Iris pigment epithelial cell (primary cell): Measurements from ENCODE around the gene PLAGL1.

DNA sequence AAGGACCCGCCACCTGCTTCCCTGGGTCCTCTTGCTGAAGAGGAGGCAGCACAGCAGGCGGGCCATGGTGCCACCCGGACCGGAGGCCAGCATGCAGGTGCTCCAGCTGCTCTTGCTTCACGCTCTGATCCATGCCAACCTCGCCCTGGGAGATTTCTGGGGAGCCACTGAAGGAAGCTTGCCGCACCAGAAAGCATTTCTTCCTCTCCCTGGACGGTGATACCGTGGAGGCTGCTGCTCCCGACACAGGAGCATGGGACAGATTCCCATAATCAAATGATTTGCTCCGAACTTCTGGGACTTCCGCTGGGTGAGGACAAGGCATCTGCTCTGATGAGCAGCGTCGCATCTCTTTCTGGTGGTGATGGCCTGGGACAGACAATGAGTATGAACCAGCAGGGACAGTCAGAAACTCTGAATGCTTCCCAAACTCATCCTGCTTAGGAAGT lies 173.6 kb downstream of the HIVEP2 start:
- RRBS = no CpG with 5 or more reads among the region's 14 CpGs

GRCh38 chr6:142850598-142851182 lies 94.3 kb downstream of the HIVEP2 start:
- RRBS = no CpG with 5 or more reads among the region's 3 CpGs

DNA sequence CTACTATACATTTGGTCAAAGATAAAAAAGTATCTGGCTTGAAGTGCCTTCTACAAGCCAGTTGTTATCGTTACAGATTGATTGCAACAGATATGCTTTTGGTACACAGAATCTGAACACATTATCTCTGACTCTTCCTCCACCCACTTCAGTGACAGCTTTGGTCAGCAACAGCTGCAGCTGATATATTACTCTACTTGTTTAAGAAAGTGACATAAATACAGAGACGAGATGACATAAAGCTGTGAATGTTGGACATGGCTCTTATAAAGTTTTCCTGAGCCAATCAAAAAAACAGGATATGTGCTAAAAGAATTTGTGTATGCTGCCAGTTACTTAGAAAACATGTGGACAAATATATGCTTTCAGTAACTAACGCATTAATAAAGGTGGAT lies 77.6 kb downstream of the HIVEP2 start:
- RRBS = no CpG with 5 or more reads among the region's 3 CpGs

DNA sequence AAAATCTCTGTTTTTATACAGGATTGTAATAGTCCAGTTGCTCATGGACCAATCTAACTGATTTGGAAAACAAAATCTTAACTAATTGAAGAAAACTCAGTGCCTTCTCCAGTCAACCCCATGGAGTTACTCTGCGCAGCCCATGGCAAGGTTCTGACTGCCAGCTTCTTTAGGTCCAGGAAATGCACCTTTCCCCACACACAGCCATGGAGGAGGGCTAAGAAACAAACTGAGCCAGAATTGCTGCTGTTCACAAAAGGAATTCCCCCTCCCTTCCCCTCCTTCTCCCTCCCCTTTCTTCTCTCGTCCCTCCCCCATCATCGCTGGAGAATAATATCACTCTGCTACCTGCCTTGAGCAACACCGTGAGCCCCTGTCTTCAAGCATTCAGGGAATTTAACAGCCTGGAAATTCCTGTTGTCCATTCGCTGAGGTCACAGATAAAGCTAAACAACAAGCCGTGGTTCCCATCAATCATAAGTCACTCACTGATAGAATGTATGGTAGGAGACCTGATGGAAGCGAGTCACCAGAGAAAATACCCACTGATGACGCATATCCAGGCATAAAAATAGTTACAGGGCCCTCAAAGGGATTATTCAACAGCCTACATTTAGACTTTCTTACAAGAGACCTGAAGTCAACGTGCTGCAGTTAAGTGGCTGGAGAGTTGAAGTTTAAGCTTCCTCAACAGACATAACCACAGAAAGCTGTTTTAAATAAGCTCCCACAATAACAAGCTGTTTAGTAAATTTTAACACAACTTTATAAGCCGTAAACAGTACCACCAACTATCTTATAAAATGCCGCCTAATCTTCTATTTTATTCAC lies 59.7 kb downstream of the HIVEP2 start:
- RRBS = no CpG with 5 or more reads among the region's 11 CpGs

DNA sequence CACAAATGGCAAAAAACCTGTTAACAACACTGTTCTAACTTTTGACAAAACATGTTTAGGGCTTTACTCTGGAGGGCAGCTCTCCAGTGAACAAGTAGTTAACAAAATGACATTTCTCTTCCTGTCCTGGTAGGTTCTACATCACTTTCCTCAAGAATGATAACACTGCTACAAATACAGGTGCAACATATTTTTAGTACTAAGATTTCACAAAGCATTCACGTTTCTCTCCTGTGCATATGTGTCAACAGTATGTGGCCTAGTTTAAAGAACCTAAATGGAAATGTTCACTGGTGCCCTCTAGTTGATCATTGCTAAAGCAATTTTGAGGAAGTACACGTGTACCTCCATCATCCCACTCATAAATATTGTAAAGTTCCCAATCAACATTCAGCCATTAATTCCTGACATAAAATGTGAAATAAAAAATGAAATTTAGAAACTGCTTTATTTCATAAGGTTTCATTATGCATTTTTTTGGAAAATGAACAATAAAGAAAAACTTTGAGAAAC lies 58.2 kb downstream of the HIVEP2 start:
- RRBS = no CpG with 5 or more reads among the region's 2 CpGs

GRCh38 chr6:142896174-142897256 lies 48.5 kb downstream of the HIVEP2 start:
- RRBS = no CpG with 5 or more reads among the region's 2 CpGs

DNA sequence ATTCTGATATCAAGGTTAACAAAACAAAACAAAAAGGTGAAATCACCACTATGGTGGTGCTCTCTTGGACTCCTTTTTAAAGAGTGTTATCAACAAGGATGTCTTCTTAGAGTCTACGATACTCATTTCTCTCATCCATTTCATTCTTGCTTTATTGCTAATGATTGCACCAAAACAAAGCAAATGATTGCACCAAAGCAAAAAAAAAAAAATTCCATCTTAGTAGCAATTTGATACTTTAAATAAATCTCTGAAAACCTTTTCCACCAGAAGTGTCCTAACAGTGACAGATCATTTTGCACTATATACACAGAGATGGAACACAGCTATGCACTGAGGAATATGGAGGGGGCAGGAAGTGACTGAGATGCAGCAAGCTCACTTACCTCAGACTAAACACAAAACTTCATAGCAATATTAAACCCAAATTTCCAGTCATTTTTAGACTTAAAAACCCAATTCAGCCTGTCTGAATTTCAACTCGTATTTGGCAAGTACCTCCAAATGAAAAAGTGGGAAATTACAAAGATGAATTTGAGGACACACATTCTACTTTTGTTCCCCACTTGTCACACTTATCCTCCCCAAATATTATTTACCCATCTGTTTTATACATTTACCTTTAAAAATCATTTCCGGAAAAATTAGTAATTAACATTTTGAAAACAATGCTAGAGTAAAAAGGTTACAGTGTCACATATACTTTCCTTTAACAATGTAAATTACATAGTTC lies 41.1 kb downstream of the HIVEP2 start:
- RRBS = no CpG with 5 or more reads among the region's 3 CpGs

DNA sequence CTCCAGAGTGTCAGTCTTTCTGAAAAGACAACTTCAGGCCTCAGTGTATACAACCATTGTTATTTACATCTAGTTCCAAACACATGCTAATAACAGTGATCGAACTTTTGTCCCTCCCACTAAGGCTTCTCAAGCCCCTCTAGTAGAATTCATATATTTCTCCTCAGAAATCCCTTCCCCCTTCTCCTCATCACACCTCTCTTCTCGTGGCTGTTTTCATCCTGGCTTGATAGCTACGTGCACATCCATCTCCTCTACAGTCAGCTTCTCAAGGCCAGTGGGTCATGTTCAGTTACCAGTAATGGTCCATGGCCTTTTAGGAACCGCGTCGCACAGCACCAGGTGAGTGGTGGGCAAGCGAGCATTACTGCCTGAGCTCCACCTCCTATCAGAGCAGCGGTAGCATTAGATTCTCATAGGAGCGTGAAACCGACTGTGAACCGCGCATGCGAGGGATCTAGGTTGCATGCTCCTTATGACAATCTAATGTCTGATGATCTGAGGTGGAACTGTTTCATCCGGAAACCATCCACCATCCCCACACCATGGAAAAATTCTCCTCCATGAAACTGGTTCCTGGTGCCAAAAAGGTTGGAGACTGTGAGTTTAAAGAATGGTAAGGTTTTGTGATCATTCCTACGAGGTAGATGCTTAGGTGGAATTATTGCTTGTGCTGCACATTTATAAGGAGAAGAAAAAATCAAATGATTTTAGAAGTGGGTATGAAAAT lies 32.6 kb downstream of the HIVEP2 start:
- RRBS = no CpG with 5 or more reads among the region's 15 CpGs

DNA sequence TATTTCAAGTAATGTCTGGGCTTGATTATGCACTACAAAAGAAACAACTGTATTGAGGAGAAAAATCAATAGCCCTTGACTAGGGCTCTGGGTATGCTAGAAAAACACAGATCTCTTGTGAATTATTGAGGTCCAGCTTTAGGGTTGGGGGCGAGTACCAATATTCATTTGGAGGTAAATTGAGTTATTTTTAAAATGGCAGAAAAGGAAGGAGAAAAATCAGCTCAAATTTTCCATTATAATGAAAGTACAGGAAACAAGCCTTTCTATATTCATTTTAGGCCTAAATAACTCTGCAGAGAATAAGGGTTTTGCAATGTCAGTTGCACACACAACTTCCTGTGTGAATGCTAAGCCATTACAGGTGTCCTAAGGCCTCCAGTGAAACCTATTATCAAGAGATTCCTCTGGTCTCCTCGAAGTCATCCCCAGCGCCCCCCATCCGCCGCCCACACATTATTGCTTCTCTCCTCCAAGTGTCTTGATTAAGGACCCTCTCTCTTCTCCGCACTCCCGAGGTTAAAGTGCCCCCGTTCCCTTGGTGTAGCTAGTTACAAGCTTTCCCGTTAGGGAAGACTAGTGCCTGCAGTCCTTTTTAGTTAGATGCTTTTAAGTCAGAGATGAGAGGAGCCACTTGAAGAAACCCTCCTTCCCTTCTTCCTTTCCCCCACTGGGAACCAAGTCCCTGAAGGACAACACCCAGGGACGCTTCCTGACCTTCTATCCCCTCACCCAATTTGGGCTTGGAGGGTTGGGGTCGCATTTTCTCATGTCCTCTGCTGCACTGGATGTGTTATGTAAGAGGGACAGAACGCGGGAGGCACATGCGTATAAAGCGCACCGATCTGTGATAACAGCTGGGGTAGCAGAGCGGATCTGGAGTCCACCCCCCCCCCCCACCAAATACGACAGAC lies 1.2 kb downstream of the HIVEP2 start:
- RRBS = no CpG with 5 or more reads among the region's 18 CpGs

DNA sequence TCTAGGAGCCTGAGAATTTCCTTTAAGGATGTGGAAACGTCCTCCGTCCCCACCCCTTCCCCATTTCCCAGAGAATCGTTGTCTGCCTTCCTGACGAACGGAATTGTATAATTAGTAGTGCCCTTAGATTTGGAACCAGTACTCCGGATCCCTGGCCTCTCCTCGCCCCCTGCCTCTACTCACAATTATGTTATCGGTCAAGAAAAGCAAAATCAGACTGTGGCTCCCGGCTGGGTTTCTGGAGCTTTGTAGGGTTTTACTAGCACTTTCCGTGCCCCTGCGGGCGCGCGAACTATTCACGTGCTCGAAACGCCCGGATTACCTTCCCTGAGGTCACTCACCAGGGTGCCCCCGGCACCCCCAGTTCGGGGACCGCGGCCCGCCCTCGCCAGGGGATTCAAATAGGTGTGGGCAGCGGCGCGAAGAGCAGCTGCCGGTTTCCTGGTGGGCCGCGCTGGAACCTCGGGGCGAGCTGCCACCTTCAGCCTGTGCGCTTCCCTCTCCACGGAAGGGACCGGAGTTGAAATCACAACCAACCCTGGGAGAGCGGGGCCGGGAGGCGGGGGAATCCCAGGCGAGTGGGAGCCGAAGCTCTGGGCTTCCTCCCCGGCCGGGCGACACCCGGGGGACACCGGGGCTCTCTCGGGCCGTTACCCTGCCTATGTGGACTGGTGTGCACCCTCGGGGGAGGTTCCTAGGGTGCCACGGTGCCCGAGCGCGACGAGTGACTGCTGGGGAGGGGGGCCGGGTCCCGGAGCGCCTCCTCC lies 1.9 kb upstream of the HIVEP2 start:
- RRBS = under 1% methylated on average over 20 of the region's 56 CpGs

- RRBS = no CpG with 5 or more reads among the region's 4 CpGs
Observed at GRCh38 chr6:143338958-143340264, 111.1 kb downstream of the ADAT2 start.

- RRBS = no CpG with 5 or more reads among the region's 5 CpGs
Observed at GRCh38 chr6:143515924-143516240, 4.4 kb upstream of the FUCA2 start.

- RRBS = no CpG with 5 or more reads among the region's 8 CpGs
Observed at GRCh38 chr6:143561624-143562302, 50.2 kb upstream of the FUCA2 start.

DNA sequence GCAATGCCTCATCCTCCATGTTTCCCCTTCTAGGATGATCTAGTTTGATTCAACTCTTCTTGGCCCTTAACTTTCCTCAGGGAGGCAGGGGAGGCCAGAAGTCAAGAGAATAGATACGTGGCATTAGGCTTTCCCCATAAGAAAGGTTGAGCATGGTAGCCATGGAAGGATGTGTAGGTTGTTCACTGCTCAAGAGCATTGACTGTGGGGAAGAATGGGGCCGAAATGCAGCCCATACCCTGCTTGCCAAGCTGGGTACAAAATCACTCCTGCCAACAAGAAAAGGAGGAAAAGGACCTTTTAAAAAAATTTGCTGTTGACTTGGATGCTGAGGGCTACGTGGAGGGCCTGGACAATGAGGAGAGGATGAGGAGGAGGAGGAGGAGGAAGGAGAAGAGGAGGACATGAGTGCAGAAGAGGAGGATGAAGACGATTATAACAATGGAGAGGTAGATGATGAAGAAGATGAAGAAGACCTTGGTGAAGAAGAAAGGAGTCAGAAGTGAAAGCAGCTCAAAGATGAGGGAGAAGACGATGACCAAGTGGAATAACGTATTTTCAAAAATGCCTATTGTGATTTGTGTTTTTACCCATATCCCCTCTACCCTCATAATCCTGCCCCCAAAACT lies 66.9 kb upstream of the FUCA2 start:
- RRBS = no CpG with 5 or more reads among the region's 6 CpGs

DNA sequence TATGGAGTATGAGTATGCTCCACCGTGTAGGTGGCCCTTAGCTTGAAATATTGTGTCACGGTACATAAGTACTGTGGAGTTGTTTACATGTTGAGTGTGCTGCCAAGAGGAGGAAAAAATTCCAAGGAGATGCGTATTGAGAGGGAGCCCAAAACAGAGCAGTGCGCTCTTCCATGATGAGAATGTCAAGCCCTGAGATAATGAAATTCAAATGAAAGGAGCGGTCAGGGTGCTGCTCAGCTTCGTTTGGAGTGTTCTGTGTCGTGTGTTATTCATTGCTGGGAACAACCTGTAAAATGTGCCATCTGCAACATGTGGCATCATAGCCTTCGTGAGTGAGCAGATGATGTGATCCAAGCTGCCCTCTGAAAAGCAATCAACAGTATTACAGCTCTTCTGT lies 48.2 kb upstream of the PHACTR2 start:
- RRBS = no CpG with 5 or more reads among the region's 8 CpGs

DNA sequence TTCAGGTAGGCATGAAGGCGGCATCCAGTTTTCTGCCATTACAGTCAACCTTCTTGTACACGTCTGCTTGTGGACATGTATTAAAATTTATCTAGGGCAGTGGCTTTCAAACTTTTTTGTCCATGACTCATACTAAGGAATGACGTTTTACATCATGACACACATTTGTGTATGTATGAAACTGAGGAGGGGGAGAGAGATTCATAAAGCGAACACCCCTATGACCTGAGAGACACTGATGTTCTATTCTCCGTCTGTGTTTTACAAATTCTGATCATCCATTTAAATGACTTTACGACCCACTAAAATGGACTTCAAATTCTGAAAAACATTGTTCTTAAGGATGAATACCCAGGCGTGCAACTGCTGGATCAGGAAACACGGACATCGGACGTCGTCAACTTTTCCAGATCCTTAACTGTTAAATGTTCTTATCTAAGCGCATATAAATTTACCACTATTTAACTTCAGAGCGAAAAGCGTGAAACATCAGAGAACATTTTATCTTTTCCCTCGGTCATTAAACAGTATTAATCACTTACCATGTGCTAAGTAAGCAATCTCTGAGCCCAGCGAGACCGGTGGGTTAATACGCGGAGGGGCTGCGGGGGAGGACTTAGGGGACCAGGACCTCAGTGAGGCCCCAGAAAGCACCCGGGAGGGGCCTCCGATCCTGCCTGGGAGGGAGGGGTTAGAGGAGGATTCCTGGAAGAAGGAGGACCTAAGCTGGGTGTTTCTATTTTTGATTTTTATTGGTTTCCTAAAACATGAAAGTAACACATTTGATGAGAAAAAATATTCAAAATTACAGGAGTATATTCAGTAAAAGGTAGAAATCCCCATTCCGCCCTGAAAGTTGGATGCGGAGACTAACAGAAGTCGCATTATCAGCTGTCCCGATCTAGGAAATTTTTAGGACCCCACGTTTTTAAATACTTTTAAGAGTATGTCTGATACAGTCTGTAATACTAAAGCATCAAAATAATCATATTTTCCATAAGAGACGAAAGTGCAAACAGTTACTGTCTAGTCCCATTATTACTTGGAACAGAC lies 1.0 kb downstream of the PLAGL1 start:
- RRBS = 38% methylated on average over 5 of the region's 28 CpGs

GRCh38 chr6:144007743-144008880 lies at the start of gene PLAGL1:
TSS of gene PLAGL1 (minus strand) at chr6:144008259.
- RRBS = 17% methylated on average over 57 of the region's 124 CpGs

DNA sequence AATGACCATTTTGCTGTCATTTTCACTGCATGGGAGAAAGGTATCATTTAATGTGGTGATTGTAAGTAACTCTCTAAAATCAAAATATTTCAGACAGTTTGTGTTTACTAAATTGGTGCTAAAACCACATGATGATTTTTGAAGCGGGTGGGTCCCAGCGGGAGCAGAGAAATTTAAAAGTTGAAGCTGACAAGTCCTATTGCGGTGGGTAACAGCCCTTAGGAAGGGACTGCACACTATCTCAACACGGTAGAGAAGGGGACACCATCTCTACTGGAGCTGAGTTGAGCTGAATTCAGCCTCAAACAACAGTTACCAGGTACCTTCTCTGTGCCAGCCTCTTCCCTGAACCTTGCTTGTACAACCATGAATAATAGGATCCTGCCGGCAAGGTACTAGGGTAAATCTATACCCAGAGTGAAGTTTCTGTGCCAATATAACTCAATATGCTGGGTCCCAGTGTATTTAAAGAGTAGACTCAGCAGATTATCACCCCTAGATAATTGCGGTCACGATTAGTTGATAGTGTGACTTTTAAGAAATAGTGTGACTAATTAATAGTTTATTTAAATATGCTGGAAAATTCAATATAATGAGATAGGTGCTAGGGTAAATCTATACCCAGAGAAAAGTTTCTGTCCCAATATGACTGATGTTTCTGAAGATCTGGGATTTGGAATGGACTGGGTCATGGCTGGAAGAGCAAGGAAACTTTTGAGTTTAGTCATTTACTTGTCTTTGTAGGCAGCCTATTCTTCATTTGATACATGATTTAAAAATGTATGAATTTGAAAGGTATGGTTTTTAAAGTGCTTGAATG lies 1.6 kb downstream of the STX11 start:
- RRBS = no CpG with 5 or more reads among the region's 7 CpGs

DNA sequence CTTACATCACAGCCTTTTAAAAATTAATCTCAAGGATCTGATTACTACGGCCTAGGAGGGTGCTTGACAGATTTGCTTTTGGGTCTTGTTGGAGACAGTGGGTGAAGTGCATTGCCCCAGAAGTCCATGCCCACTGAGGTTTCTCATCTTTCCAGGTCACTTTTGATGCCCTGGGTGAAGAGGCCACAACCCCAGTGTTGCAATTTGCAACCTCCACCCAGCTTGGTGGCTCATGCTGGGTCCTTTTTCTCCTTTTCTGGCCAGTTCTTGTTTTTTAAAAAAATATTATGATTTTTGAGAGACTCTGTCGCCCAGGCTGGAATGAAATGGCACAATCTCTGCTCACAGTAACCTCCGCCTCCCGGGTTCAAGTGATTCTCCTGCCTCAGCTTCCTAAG lies 9.4 kb downstream of the STX11 start:
- RRBS = no CpG with 5 or more reads among the region's 4 CpGs

GRCh38 chr6:144215324-144215761 lies 65.0 kb downstream of the STX11 start:
- RRBS = no CpG with 5 or more reads among the region's 8 CpGs